Hematopoietic multipotent progenitor cell (in vitro differentiated cells): ENCODE data around the genes GUCA2A, RIMKLA, SLC2A1, TIE1 and MED8.

DNA sequence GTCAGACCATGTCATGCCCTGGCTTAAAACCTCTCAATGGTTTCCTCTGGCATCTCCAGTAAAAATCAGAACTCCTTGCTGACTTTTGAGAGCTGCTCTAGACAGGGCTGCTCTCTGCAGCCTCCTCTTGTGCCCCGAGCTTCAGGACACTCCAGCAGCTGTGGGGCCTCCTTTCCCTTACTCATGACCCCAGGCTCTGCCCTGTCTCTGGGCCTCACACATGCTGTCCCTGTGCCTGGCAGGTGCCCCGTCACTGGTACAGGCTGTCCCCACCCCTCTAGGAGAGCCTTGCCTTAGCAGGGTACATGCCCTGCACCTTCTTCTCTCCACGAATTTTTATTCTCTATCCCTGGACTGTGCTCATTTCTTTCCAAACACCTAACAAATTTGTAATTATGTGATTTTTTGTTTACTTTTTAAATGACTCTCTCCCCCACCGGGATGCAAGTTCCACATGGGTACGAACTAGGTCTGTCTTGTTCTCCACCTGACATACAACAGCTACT lies 43.2 kb downstream of the HIVEP3 start:
- CAGE, long polyA plus RNA, result no peak

GRCh38 chr1:41915984-41916729 lies 2.6 kb downstream of the HIVEP3 start:
- CAGE, long polyA plus RNA, result no peak

GRCh38 chr1:42164427-42165067 lies at the start of gene GUCA2A:
Gene GUCA2A (minus strand): TSS chr1:42164745.
- CAGE, long polyA plus RNA, result no peak

DNA sequence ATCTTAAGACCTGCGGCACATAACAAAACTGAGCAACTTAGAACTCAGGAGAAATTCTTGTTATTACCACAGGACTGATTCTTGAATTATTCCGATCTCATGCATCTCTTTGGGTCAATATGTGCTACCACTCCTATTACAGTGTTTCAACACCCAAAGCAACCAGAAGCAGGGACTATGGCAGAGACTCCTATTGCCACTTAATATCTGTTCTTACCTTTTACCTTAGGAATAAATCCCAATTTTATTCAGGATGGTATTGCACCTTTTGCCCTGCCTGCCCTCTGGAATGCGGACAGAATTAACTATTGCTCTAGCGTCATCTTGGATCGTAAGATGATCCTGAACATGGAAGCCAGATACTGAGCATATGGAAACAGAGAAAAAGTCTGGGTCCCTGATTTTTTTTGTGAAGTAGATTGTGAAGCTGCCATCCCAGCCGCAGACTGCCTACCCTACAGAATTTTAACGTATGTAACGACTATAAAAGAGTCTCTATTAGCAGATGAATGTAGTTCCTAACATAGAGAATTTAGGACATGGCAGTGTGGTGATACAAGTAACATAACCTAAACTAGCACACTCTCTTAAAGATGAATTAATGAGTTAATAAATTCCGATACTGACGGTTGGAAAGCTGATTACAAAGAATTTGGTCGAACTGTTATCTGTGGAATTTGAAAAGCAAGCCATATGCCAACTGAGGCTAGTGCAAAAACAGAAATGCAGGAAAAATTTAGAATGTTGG lies 51.2 kb downstream of the FOXJ3 start:
- CAGE, long polyA plus RNA, result no peak

DNA sequence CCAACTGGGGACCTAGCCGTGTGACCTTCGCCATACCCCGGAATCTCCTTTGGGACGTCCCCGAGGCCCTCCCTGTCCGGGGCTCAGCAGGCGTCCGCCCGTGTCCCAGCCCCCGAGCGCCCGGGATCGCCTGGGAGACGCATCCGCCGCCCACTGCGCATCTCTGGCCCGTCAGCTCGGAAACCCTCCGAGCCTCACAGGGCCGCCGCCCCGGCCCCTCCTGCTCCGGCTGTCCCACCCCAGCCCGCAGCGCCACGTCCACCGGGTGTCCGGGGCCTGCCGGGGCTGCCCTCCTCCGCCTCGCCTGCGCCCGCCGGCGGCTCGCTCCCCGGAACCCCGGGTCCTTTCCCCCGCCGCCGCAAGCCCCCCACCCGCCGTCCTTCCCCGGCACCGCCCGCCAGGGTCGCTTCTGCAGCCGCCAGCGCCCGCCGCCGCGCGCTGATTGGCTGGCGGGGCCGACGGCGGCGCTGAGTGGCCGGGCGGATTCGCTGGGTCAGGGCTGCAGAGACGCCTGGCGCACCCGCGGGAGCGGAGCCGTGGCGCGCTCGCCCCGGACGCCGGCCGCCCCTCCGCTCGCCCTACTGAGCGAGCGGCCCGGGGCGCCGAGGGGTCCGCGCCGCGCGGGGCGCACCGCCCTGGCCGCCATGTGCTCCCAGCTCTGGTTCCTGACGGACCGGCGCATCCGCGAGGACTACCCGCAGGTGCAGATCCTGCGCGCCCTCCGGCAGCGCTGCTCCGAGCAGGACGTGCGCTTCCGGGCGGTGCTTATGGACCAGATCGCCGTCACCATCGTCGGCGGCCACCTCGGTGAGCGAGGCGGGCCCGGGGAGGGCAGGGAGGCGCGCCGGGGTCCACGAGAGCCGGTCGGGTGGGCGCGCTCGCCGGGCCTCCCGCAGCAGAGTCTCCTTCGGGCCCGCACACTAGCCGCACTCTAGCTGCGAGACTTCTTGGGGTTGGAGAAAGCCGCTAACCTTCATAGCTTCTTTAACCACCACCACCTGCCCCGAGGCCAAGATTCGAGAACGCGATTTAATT lies at the start of gene RIMKLA:
TSS of gene RIMKLA (plus strand) at position 502 of the 1,035 bp plus-strand sequence.
- CAGE, long polyA plus RNA, result no peak

- CAGE, long polyA plus RNA, result no peak
Measured at GRCh38 chr1:42658634-42659296, 542 bp downstream of the PPIH start.

DNA sequence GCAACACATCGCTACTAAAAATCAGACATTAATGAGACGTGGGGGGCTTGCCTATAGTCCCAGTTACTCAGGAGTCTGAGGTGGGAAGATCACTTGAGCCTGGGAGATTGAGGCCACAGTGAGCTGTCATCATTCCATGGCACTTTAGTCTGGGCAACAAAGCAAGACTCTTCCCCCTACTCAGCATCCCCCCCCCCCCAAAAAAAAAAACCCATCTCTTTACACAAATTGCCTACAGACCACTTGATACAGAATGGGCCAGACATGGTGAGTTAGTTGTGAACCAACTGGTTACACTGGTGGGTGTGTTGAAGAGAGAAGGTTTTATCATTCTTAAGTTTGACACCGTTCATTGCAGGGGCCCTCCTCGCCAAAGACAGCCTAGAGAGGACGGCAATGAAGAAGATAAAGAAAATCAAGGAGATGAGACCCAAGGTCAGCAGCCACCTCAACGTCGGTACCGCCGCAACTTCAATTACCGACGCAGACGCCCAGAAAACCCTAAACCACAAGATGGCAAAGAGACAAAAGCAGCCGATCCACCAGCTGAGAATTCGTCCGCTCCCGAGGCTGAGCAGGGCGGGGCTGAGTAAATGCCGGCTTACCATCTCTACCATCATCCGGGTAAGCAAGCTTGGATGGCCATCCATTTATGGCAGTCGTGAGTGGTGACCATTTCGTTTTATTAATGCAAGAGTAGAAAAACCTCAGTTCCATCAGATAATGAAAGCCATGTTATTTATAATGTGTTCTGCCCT lies 18.4 kb downstream of the YBX1 start:
- CAGE, long polyA plus RNA, result no peak

GRCh38 chr1:42705303-42705724 lies 23.1 kb downstream of the YBX1 start:
- CAGE, long polyA plus RNA, result no peak

GRCh38 chr1:42765727-42766410 lies 959 bp downstream of the P3H1 start:
- CAGE, long polyA plus RNA, result no peak

- CAGE, long polyA plus RNA, result no peak
Measured at GRCh38 chr1:42843056-42843769, 3.2 kb upstream of the ZNF691 start.

DNA sequence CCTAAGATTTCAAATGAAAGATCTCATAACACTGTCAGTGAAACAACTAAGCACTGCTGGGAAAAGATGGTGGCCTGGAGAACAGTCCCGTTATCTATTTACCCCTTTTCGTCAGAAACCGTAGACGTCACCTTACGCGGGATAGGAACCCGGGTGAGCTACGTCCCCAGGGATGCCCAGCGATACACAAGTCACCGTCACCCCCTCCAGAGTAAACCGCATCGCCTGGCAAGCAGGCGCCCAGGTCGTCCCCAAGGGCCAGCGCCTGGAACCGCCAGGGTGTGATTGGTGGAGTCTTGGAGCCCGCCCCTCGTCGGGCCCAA lies 34.7 kb downstream of the SLC2A1 start:
- CAGE, long polyA plus RNA, result no peak

DNA sequence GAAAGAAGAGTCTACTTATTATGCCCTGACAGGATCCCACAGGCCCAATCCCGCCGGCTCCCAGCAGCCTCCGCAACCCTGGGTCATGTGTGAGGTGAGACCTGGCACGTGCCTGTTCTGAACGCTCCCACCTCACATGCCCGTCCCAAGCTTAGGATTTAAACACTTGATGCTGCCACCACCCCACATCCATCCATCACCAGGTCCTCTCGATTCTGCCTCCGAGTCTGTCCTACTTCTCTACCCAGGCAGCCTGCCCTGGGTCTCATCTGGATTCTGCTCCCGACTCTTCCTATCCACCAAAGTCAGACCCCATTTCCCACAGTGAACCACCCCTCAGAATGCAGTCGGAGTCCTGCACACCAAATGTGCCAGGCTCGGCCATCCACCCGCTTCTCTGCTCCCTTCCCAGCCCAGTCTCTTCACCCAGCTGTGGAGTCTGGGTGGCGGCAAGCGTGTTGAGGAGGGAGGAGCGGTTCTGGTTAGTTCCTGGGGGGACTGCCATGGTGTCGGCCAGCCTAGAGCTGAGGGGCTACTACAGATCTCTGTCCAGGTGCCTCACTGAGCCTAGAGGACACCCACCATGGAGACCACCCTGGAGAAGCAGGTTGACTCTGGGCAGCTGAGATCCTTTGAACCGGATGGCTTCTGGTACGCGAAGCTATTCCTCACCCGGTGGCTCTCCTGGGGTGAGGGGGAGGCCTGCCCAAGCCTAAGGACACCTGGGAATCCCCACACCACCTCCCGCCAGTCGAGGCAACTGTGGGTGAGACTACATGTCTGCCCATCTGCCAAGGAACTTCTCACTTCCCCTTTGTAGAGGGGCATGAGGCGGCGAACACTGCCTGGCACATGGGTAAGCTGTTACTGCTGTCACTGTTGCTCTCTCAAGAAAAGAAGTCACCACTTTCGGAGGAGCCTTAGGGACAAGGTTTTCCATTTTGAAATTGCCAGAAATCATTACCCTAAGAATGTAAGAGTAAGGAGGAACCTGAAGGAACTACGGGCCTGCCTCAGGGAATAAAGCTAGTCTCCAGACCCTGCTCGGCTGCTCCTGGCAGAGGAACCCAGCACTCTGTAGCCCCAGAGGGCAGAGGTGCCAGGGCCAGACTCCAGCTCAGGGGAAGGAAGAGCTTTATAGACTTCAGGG lies 23.7 kb downstream of the SLC2A1 start:
- CAGE, long polyA plus RNA, result no peak

- CAGE, long polyA plus RNA, result no peak
Measured at GRCh38 chr1:42953210-42953952, 5.3 kb downstream of the SLC2A1 start.

- CAGE, long polyA plus RNA, result start-site peak on the minus strand at chr1:42958767-42958868, 1,169 reads
Measured at GRCh38 chr1:42958698-42959364, at the start of gene SLC2A1. Gene SLC2A1 (minus strand): TSS chr1:42958868.

GRCh38 chr1:43069296-43069495 lies 78.5 kb upstream of the CFAP144 start:
- CAGE, long polyA plus RNA, result no peak

GRCh38 chr1:43271291-43272177 lies 1.8 kb downstream of the TMEM125 start:
- CAGE, long polyA plus RNA, result no peak

DNA sequence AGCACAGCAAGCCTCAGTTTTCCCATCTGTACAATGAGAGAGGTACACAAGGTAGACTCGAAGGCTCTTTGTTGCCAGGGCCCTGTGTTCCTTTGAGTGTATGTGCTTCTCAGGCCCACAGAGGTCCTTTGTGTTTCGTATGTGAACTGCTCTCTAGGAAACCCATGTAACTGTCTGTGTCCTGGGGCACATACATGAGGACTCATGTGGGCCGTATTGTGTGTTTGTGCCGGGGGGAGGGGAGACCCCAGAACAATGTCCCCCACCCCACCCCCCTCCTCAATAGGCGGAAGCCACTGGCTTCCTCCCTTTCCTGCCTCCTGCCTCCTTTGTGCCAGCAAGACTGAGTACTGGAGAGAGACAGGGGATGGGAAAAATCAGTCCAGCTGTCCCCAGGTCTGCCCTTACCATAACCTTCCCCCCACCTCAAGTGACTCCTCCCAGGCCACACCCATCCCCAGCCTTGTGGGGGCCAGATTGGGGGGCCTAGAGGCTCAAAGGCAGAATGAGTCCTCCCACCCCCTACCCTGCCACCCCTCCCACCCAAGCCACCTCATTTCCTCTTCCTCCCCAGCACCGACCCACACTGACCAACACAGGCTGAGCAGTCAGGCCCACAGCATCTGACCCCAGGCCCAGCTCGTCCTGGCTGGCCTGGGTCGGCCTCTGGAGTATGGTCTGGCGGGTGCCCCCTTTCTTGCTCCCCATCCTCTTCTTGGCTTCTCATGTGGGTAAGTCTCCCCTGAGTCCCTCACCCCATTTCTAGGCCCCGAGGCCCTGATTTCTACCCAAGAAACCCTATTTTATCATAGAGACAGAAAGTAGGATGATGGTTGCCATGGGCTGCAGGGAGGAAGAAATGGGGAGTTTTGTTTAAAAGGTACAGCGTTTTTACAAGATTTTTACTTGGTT lies at the start of gene TIE1:
TSS of gene TIE1 (plus strand) at position 584 of the 912 bp plus-strand sequence.
- CAGE, long polyA plus RNA, result no peak

GRCh38 chr1:43302589-43303115 lies 1.9 kb downstream of the TIE1 start:
- CAGE, long polyA plus RNA, result no peak

DNA sequence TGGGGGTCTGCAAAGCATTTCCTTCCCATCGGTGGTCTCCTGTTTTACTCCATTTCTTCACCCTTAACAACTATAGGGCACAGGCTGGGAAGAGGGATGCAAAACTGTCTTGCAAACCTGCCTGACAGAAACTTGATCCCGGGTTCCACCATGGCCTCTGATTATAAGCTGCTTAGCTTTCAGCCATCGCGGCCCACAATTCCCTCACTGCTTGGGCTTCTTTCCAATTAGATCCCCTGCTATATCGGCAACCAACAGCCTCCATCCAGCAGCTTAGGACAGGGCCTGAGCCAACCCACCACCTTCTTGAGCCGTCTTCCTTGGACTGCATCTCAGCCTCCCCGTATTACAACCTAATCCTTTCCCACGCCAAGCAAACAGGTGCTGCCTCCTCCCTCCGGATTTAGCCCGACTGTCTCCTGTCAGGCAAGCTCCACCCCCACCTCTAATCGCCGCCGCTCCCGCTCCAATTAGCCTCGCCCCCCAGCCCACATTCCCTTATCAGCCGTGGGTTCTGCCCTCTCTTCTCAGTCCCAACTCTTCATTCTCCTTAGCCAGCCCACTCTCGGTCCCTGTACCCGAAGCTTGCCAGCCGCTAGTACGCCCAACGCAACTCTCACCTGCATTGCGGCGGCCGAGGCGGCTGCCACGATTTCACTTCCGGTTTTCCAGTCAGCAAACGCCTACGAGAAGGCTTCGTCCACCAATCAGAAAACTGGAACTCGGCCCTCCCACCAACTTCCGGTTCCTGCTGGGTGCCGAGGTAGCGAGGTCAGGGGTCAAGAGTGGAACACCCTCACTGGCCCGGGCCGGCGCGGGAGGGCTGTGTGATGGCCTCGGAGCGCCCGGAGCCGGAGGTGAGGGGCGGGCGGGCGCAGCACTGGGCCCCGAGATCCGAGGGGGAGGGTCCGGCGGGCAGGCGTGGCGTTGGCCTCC lies at the start of gene MED8:
TSS of gene MED8 (minus strand) at position 662 of the 936 bp plus-strand sequence.
- CAGE, long polyA plus RNA, result start-site peak on the minus strand centred at position 654 of the sequence, 19 bp wide, 40 reads

GRCh38 chr1:43415655-43416637 lies 26.2 kb downstream of the SZT2 start:
- CAGE, long polyA plus RNA, result no peak